Endothelial cell (in vitro differentiated cells): ENCODE measurements around the gene B3GNT7.

DNA sequence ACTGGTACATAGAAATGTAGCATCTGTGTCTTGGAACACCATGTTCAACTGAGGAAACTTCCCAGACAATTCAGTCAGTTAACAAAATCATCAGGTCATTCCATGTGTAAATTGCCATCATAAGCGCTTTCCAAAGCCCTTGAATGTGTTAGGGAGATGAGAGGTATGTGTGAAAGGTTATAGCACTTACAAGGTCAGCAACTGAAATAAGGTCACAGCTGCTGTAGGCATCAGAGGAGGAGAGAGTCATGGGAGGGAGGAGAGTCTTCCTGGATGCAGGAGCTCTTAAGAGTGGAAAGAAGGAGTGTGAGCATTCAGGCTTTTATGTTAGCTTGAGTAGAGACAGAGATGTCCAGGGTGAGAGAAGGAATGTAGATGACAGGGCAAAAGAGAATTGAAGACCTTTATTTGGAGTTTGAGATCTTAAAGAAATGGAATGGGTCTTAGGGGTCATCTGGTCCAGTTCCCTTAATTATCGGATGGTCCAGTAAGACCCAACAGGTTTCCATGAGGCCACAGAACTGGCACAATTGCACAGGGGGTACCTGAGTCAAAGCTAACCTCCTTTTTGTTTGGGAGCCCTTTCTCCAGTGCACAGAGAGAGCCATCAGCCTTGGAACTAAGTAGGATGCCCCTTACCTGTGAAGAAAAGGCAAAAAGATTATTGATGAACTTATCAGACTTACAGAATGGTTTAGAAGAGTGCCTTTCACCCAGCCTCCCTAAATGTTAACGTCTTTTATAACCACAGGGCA lies 67.1 kb downstream of the CAB39 start:
- PRO-cap, result no peak

DNA sequence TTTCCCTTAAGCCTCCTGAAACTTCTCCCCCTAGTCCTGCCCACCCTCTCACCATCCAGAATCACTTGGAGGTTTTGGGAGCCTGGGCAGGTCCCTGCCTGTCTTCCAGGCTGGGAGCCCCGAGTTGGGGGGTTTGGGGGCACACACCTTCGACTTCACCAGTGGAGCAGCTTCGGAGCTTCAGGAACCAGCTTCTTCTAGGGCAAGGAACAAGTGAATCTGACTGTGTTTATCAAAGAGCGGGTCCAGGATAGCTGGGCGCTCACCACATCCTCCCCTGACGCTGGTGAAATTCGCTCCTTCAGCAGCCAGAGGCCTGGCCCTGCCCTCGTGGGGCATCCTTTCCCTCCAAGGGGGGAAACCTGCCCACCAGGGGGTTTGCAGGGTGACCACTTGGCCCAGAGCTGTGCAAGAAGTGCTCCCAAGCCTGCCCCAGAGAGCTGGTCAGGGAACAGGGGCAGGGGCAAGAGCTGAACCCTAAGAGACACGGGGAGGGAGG lies 2.5 kb upstream of the GPR55 start:
- PRO-cap, result no peak

DNA sequence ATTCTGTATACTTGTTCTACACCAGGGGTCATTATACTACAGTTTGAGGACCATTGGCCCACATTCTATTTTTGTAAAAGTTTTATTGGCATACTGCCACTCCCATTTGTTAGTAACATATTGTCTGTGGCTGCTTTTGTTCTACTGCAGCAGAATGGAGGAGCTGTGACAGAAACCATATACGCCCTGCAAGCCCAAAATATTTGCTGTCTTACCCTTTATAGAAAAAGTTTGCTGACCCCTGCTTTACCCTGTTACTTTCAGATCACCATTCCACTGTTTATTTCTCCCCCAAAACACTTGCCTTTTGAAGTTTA lies 14.2 kb downstream of the HTR2B start:
- PRO-cap, result no peak

- PRO-cap, result bidirectional peak, plus-strand start at chr2:231123785, minus-strand start at chr2:231123486; unidirectional peak, minus-strand start at chr2:231123835
These were observed 1.5 kb downstream of the HTR2B start for GRCh38 chr2:231123076-231123972.

DNA sequence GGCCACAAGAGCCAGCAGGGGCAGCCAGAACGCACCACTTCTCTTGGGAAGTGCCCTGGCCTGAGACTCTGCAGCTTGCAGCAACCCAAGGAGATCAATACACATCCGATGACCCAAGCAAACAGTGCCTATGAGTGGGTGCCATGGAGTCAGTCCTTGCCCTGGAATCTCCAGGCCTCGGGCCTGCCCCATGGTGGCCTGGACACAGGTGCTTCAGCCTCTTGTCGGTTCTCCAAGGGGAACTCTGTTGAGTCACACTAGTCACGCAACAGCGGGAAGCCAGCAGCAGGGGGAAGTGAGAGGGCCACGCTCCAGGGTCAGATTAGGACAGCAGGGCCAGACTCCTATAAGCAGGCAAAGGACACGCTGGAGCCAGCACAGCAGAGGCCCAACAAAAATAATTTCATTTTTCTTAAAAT lies 16.6 kb upstream of the ARMC9 start:
- PRO-cap, result no peak

DNA sequence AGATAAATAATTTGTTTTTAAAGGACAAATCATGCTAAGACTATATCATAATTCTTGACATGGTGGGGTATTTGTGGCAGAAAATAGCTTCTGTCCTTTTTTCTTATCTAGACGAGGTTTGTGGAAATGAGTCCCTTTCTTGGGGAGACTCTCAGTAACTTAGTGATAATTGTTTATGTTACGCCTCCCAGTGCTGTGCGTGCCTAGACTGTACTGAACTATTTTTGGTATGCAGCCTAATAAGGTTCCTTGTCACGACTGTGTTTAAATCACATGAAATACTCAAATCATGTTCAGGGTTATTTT lies 23.7 kb downstream of the ARMC9 start:
- PRO-cap, result no peak

GRCh38 chr2:231299347-231299921 lies 96.1 kb upstream of the B3GNT7 start:
- PRO-cap, result no peak

DNA sequence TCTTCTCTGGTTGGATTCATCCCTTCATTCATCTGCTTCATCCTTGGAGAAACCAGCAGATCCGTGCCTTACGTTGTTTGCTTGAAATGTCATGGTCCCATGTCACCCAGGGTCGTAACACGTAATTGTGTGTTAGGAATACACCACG lies 40.2 kb upstream of the B3GNT7 start:
- PRO-cap, result no peak

DNA sequence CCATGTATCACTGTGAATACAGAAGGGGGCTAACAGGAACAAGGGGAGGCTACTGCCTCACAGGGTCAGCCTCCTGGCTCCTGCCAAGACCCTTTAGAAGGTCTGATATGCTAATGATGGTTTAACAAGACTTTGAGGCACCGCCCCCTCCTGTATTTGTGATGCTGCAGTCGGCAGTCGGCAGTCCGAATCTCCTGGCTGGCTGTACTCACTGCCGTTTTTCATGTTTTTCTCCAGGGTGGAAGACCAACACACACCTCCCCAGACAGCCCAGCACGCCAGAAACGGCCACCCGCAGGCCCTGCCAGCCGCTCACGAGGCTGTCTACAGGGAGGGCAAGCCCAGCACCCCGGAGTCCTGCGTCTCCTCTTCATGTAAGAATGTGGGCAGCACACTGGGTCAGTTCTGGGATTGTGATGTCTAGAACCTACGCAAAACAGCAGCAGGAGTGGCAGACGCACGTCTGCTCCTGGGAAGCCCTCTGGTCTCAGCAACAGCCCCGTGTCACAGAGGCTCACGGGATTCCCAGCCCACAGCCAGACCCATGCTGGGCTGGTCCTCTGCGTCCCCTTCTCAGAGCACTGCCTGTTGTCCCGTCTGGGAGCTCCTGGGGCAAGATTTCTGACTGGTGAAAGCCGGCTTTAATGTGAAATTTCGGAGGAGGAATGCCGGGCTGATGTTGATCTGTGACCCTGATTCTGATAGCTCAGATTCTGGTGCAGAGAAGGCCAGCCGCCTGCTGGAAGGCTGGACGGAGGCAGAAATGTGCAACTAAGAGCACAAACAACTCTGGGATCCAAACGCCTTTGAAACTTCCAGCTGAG lies 39.7 kb upstream of the B3GNT7 start:
- PRO-cap, result no peak

DNA sequence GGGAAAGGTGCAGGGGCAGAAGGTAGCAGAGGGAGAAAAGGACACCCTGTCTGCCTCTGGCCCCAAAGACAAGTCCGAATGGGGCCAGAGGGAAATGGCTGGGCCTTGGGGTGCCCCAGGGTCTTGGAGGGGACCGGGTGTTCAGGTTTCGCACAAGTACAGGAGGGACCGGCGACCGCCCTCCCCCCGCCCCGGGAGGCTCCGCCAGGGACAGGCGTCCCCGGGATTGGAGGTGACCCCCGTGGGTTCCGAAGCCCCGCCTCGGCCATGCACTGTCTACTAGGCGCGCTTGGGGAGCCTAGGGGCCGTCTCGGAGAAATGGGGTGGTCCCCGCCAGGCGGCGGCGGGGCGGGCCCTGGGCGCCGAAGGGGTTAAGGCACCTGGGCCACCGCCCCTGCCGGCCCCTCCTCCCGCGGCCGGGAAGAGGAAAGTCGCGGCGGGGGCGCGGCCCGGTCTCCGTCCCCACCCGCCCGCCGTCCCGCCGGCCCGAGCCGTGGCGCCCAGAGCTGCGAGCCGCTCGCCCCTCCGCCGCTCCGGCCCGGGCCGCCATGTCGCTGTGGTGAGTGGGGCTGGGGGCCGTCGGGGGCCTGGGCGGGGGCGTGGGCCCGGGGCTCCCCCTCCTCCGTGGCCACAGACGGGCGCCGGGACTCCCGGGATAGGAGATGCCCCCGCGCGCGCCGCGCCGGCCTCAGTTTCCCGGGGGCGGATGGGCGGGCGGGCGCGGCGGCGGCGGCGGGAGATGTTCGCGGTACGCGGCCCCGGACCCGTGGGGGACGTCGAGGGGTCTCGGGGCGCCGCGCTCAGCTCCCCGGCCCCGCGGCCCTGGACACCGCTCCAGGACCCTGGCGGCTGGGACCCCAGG lies at the start of gene B3GNT7:
Gene B3GNT7 (plus strand): TSS at position 455 of the 862 bp plus-strand sequence.
- PRO-cap, result no peak

- PRO-cap, result no peak
These were observed 943 bp downstream of the B3GNT7 start for GRCh38 chr2:231396334-231396972.

DNA sequence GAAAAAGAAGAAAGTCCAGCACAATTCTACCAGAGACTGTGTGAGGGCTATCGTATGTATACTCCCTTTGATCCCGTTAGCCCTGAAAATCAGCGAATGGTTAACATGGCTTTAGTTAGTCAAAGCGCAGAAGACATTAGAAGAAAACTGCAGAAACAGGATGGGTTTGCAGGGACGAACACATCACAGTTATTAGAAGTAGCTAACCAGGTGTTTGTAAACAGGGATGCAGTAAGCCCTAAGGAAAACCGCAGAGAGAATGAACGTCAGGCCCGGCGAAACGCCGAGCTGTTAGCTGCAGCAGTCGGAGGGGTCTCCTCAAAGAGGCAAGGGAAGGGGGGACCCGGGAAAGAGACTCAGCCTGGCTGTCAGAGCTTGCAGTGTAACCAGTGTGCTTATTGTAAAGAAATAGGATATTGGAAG lies 7.3 kb downstream of the B3GNT7 start:
- PRO-cap, result no peak

GRCh38 chr2:231407449-231408224 lies 12.1 kb downstream of the B3GNT7 start:
- PRO-cap, result no peak

GRCh38 chr2:231597102-231597598 lies 4.5 kb downstream of the TEX44 start:
- PRO-cap, result no peak

DNA sequence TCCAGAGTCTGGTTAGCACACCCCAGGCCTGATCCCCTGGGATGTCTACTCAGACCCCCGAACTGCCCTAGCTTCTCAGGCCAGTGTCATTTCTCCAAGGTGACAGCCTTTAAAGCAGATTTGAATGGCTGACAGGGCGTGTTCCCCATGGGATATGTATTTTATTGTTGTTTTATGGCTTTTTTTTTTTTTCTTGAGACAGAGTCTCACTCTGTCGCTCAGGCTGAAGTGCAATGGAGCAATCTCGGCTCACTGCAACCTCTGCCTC lies 40.8 kb upstream of the PTMA start:
- PRO-cap, result no peak

DNA sequence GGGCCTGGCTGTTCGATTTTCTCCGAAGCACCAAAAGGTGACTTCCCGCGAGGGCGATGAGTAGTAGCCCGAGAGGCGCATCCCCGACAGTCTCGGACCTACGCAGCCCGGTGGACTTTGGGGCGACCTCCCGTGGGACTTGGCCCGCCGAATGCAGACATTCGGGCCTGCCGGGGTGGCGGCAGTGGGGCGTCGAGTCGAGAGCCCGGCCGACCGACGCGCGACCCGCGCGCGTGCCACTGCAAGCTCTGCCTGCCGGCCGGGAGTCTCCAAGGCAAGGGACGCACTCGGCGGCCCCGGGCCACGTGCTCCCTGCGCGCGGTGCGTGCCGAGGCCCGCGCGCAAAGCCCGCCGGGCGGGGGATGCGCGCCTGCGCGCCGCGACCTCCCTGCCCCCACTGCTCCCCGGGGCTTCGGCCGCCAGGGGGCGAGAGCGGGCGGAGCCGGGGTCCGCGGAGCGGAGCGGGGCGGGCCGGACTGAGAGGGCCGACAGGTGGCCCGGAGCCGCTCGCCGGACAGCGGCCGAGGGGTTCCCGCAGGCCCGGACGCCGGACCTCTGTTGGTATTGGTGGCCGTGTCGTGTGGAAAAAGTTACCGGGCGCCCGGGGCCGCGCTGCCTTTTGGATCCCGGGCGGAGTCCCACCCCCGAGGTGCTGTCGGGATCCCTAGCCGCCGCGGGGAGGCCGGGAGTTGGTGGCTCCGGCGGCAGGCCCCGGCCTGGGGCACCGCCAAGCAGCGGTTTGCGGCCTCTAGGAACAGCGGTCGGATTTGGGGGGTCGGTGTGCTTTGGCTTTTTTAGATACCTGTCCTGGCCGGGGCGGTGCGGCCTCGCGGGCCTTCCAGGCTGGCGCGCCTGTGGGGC lies 1.9 kb downstream of the PTMA start:
- PRO-cap, result bidirectional peak, plus-strand start at position 517 of the sequence, minus-strand start at position 250 of the sequence

GRCh38 chr2:231713481-231714509 lies 5.5 kb downstream of the PTMA start:
- PRO-cap, result bidirectional peak, plus-strand start at chr2:231713979, minus-strand start at chr2:231713942

DNA sequence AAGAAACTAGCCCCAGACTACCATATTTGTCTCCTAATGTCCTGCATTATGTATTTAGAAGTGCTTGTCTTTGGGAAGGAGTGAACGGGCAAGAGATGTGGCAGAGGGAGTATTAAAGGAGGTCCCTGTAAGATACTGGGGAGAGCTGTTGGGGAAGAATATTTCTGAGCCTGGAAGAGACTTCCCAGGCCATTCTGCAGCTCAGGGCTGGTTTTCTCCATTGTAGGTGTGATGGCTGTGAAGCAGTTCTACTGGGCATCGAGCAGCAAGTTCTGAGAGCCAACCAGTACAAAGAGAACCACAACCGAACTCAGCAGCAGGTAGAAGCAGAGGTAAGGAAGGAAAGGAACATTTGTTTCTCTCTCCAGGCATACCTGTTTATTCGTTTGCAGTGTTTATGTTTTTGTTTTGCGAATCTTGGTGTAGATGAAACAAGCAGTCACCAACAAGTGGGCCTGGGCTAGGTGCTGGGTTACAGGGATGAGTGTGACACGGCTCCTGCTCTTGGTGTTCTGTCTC lies 12.4 kb downstream of the COPS7B start:
- PRO-cap, result no peak

DNA sequence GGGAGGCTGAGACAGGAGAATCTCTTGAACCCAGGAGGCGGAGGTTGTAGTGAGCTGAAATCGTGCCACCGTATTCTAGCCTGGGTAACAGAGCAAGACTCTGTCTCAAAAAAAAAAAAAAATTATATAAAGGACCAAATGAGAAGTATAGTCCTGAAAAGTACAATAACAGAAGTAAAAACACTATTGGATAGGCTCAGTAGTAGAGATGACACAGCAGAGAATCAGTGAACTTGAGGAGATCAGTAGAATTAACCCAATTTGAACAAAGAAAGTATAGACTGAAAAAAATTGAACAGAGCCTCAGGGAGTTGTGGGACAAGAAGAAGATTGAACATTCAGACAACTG lies 172.3 kb downstream of the DIS3L2 start:
- PRO-cap, result no peak

GRCh38 chr2:232319847-232320277 lies 58.7 kb upstream of the ALPP start:
- PRO-cap, result no peak